Peritoneum (tissue), 1 donor: ENCODE measurements around a stretch of chr10.

DNA sequence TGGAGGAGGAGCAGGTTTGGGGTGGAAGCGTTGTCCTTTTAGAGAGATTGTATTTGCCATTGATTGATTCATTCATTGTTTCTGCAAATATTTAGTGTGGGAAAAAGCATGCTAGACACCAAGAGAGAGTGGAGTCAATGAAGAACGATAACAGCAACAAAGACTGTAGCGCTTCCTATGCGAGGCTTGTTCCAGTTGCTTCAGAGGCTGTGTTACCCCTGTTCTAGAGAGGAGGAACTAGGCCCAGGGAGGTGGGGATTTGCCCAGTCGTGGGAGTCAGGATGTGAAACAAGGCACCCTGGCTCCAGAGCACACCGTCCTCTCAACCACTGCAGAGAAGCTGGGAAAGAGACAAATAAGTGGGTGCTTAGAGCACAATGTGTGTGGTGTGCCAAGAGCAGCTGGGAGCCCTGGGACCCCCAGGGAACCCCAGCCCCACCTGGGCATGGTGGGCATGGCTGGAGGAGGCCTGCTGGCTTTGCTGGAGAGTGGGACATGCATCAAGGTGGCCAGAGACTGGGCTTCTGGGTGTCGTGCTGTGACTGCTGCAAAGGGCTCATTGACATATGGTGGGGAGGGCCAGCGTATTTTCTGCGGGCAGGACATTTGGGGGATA is 95.1 kb downstream of the TCF7L2 start:
- PRO-cap: no peak

DNA sequence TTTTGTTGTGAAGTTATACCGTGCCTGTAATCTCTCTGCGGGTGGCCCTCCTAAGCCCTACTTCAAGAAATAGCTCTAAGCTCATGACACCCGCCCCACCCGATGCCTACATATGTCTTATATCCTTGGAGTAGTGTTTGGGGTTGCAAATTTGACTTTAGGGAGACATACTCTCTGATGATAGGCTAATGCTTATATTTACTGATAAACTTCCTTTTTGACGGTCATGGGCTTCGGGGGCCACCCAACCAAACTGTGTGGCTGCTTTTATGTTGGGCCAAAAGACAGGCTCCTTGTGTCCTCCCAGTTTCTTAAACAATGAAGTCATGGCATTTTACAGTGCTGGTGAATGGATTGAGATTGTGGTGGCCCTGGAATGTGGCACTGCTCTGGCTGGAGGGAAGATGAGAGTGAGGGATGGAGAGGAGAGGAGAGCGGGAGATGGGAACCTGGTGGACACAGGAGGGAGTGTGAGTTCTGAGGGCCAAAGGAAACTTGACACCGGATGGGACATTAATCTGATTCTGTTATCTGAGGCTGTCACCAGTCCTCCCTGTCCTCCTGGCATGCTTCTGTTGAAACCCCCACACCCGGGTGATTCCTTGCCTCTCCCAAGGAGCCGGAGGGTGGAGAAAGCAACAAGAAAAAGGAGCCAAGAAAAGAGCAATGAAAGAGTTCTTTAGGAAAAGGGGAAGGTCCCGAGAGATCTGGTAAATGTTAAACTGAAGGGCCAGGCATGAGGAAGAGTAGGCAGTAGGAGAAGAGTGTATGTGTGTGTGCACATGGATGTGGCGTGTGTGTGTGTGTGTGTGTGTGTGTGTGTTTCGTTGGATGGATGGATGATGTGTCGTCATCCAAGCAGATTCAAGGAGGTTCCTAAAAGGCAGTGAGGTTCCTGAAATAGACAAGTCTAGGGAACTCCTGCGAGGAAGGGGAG is 113.3 kb downstream of the TCF7L2 start:
- PRO-cap: no peak

DNA sequence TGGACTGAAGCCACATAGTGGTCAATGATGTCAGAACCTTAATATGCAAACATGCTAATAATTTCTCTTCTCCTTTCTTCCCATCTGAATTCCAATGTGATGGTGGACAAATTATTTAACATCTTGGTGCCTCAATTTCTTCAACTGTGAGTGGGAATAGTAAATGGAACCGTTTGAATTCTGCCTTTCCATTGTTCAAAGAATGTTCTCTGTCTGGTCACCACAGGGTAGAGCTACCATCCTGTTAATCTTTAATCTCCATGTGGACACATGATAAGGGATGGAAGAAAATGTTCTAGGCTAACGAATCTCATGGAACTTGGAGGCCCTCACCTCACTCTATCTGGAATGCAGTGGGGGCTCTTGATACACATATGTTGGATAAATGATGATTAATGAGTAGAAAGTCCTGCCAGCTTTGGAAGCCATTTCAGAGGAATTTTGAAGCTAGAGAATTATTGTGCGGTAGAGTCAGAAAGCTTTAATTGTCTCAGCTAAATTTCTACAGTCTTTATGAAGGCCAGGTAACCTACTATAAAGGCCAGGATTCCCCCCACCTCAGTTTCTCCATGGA is 118.5 kb upstream of the HABP2 start:
- PRO-cap: no peak

- PRO-cap: no peak
Measured at GRCh38 chr10:113455836-113456307, 97.0 kb upstream of the HABP2 start.

GRCh38 chr10:113613900-113614333 is 49.9 kb downstream of the NRAP start:
- PRO-cap: no peak

DNA sequence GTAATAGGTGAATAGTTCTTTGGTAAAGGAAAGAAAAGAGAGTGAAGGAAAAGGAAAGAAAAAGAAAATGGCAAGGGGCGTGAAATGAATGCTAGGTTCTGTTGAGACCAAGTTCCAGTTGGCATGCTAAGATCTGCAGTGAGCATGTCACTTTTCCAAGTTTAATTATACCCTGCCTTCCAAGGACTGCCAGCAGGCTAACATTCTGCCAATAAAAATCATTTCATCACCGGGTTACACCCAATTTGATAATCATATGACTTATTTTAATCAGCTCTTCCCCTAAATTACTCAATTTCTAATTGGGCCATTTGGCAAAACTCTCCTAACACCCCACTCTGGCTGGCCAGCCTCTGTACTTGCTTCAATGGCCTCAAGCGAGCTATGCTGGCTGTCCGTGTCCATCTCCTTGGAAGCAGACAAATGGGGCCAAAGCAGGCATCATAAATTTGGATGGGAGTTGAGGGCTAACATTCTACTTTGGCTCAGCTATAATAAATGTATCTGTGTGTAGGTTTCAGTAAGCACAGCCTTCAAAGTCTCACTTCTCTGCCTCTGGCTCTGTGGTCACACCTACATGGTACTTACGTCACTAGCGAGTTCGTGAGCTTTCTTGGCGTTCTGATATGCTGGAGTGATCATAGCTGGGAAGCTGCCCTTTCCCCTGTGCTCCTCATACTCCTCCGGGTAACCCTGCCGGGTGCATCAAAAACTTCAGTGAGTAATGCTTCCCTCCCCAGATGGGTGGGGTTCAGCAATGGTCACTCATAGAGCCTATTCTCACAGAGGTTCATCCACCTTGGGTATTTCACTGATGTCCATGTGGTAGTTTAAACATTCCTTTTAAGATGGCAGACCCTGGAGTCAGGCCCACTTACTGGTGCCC is 17.3 kb downstream of the NRAP start:
- PRO-cap: no peak

DNA sequence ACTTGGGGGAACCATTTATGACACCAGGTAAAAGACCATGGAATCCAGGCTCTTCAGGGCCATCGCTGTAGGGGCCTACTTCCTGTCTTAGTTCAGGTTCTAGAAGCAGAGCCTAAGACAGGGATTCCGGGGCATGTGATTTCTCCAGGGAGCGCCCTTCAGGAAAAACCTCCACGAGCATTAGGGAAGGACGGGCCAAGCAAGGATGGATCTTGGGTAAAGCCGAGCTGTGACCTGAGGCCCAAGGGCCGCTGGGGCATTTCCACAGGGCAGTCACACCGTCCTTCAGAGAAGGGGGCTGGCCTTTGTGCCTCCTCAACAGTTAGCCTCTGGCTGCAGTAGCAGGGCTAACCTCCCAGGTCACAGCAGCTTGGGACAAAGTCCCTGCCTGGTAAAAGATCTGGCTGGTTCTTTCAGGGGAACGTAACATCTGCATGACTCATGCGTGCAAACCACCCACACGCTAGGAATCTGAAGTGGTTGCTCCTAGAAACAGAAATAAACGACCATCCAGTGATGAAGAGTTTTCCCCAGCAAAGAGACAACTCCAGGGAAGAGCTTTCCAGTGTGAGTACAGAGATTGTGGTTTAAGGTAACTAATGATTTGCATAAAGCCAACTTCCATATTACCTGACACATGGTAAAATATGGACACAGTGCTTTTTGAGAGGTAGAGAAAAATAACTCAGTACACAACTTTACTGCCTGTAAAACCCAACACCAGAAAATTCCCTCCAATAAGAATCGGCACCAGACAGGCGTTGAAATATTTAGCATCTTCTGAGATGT is 85.0 kb upstream of the ADRB1 start:
- PRO-cap: no peak

GRCh38 chr10:114068186-114068622 is 24.5 kb downstream of the ADRB1 start:
- PRO-cap: no peak

DNA sequence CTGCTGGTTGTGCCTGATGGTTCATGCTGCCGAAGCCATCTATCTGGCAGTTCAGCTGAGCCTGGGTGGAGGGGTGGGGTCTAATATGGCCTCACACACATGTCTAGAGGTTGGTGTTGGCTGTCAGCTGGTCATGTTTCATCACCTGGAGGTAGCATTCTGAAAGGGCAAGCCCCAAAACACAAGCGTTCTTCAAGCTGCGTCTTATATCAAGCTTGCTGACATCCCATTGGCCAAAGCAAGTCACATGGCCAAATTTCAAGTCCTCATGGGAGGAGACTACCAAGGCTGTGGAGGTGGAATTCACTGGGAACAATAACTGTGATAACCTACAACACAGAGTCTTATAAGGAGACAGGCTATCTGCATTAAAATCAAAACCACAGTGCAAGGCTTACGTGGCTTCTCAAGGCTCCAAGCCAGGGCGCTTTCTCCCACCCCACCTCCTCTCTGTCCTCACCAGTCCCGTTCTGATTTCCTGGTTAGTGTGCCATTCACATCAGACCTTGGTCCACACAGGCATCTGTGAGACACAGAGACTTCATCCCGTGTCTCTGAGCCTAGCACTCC is 39.3 kb downstream of the ADRB1 start:
- PRO-cap: no peak

DNA sequence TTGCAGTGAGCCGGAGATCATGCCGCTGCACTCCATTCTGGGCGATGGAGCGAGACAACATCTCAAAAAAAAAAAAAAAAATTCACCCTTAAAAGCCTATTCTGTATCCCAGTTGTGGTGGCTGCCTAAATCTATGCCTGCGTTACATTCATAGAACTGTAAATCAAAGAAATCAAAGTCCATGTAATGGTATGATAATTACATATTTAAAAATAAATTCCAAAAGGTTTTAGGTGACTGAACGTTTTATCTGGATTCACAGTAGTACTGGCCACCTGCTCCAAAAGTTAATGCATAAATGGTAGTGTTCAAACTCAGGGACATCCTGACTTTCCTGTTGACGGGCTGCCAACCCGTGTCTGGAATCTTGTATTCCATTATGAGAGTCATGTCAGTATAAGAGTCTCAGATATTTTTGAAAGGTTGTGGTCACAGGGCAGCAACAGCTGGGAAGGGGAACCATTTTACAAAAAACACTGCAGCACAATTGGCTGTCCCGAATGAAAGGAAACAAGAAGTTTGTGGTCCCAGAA is 2.7 kb downstream of the TDRD1 start:
- PRO-cap: no peak

DNA sequence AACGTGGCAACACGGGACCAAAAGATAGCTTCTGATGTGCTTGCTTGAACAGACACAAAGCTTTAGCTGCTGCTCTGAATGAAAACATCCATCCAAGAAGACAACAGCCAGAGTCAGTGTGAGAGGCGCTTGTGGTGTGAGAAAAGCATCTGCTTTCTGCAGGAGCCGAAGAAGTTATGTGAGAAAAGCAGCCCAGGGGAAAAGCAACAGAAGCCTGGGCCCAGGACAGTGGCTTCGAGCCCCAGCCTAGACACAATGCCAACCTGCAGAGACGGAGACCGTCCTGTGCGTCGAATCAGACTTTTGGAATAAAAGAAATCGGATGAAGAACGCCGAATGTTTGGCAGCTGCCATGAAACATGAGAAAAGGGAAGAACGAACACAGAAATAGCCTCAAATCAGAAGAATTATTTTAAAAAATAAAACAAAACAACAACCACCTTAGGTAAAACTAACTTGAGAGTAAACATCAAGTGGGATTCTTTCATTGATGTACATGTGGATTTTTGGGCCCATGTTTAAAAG is 80.8 kb upstream of the AFAP1L2 start:
- PRO-cap: no peak

DNA sequence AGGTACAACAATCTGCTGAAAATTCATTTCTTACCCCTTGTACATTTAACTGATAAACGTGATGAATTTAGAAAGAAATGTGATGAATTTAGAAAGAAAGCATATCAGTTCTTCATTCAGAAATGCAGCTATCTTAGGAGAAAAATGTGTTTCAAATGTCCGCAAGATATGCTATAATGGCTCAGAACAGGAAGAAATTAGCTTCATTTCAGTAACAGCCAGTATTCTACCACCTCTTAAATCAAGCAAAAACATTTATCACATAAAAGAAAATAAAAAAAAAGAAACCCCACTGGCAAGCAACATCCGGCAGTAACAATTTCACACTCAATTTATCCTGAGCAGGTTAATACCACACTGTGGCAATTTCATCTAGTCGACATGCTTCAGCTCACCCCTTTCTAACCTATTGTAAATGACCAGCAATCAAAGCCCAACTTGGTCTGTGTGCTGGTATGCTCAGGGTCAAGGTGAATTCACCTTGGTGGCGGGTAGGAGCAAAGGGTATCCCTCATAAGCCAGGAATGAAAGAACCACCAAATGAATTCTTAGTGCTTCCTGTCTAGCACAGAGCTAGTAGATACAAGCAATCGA is 109.0 kb upstream of the AFAP1L2 start:
- PRO-cap: no peak

GRCh38 chr10:114544916-114545436 is 113.1 kb downstream of the ABLIM1 start:
- PRO-cap: no peak

- PRO-cap: no peak
Measured at GRCh38 chr10:114575465-114576237, 82.4 kb downstream of the ABLIM1 start.

DNA sequence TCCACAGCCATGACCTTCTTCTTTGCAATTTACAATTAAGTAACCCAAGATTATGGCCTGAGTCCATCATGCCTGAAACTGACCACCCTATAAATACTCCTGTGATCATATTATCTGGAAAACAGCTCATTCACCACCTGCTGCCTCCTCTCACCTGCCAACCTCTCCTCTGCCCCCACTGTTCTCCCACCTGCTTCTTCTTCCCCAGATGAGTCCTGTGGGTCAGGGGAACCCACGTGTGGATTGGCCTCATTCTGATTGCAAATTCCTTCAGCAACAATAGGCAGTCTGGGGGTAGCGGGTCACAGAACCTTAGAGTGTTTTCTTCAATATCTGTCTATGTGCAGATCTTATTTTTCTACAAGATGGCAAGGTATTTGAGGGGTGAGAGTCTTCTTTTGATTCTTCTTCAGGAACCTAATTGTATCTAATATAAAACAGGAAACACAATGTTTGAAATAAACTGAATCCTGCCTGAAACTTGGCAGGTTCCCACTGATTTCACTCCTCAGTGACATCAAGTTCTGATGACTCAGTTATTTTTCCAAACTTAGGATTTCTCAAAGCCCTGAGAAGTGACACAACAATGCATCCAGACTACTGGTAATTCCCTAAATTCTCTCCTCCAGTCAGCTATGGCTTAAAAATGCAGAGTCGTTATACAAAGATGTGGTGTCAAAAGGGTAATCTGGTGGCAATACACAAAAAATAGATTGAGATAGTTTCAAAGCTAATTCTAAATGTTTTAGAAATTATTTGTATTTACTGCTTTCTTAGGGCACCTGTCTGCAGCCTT is 81.1 kb downstream of the ABLIM1 start:
- PRO-cap: no peak

DNA sequence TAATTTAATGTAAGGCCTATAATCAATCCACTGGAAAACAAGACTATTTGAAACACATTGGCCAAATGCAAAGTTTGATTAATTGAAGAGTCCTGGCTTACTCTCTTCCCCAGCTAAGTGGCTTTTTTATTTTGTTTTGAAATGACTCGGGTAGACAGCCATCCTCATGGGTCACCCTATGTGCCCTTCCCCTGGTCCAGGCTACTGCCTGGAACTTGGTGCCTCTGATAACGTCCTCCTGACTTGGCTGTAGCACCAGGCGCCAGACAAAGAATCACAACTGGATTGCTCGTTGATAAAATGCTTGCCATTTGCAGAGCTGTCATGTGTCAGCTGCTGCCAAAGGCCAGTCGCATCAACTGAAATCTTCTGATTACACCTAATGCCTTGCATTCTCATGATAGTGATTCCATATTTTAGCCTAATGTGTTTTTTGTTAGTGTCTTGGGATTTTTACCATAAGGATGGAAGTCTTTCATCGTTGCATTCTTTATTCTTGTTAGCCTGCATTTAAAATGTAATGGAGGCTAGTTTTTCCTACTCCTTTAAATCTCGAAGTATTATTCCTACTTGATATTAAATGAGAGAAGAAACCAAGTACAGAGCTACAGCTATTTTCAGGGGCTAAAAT is 27.4 kb upstream of the ABLIM1 start:
- PRO-cap: no peak

GRCh38 chr10:114767598-114767994 is 54.0 kb upstream of the FHIP2A start:
- PRO-cap: no peak

- PRO-cap: no peak
Measured at GRCh38 chr10:115807607-115807904, 465.4 kb downstream of the GFRA1 start.

DNA sequence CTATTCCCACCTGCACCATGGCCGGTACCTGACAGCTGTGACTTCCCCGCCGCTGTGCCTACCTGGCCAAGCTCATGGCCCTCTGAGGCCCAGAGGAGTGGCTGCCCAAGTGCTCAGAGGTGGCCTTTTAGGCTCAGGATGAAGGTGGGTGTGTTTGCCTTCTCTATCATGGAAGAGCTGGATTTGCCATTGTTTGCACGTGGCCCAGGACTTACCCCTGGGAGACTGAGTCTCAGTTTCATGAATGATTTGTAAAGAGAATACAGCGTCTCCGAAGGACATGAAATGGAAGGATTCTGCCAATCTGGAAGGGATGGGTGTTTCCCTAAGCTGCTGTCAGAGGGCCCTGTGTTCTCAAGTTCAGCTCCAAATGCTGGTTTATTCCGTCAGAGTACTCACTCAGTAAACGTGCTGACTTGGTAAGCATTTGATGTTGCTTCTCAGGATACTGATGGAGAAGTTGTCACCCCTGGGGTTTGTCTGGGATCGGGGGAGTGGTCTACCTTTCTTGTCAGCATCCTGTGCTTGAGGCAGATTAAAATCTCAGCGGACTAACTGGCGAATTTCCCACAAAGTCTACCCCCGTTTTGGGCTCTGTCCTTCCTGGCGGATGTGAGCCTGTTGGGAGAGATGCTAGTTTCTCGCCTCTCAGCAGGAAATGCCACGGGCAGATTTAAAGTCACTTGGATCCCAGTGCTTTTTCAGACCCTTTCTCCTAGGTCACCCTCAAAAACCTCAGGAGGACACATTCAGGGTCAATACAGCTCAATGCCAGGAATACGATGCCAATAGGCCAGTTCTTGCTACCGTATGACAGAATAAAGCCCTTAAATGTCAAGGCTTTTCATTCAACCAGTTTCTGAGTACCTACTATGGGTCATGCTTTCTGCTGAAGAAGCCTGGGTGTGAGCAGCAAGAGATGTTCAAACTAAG is 214.4 kb downstream of the GFRA1 start:
- PRO-cap: no peak

DNA sequence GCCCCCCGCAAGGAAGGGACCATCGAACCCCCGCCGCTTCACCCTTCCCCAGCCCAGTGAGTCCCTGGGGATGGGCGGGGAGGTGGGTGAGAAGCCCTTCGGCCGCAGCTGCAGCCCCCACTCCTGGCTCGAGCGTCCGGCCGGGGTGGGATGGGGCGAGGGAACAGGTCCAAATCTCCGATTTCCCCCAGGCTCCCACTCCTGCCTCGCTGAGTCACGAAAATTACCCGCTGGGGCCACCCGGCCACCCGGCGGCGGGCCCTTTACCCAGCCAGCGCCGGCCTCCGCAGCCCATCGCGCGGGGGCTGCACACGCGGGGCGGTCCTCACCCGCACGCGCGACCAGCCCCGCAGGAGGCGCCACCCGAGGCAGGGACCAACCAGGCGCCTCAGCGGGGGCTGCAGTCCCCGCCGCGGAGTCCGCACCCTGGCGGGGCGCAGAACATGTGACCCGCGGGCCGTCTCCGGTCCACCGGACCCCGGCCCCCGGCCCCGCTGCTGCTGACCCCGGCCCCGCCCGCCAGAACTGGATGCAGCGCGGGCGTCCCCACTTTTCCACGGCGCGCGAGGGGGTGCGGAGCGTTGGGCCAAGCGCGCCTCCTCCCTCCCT is 483 bp downstream of the HSPA12A start:
- PRO-cap: no peak